Retinal pigment epithelial cell (primary cell): ENCODE measurements around a stretch of chr2.

GRCh38 chr2:197615143-197615564 lies 60.2 kb downstream of the RFTN2 start:
- RRBS = no CpG with 5 or more reads among the region's 1 CpG

DNA sequence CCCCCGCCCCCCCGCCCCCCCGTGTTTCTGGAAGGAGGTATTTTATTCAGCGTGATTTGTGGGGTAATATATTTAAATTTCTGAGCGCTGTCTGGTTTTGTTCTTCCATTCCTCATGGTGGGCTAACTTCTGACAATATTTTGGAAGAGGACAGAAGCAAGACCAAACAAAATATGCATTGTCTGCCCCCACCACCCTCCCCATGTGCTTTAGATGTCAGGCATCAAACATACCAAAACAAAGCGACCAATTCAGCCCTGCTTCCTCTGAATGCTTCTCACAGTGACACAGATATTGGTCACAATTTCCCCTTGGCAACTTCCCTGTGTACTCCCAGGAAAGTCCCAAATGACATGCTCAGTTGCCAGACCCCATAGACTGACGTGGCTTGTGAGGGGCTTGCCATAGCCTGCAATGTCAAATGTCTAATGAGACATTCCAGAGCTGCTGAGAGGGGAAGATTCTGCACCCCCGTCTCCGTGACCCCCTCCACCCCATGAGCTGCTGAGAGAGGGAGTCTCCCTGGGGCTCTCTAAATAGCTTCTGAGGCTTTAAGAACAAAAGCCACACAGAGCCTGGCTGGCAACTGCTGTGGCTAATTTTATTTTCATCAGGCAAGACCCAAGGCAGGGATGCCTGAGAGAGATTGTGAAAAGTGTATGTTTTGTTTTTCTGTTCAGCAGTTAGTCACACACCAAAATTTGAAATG lies 47.4 kb downstream of the RFTN2 start:
- RRBS = no CpG with 5 or more reads among the region's 9 CpGs

DNA sequence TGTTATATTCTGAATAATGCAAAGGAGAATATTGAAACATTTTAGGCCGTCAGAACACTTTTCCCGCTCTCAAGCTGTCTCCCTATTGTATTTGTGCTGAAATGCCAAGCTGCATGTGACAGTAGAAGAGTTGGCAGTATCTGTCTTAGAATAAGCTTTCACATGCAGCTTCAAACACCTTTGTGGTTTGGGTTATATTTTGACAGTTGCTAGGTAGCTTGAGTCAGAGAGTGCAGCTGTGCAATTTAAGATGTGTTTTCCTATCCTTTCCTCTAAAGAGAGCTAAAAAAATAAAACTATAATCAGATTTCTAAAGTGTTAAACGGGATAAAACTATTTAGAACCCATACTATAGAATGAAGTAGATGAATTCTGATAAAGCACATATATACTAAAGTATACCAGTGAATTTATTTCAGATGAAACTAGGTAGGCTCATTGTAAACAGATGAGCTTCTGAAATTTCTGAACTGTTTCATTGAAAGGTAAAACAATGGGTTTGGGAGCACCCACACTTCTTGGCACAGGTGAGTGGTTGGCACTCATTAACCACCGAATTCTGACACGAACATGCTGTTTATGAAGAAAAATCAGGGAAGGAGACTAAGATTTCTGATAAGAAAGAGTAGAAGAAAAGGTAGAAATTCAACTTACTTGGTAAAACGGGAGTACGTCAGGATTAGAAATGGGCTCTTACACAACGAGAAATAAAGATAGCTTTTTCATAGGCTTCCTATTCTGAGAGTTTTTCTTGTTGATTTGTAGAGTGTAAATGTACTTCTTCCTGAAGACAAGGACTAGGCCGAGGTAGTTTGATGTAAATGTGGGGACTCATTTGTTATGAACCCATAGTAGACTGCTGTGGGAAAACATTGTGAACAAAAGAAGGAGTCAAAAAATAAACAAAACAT lies 43.6 kb downstream of the PLCL1 start:
- RRBS = no CpG with 5 or more reads among the region's 9 CpGs

DNA sequence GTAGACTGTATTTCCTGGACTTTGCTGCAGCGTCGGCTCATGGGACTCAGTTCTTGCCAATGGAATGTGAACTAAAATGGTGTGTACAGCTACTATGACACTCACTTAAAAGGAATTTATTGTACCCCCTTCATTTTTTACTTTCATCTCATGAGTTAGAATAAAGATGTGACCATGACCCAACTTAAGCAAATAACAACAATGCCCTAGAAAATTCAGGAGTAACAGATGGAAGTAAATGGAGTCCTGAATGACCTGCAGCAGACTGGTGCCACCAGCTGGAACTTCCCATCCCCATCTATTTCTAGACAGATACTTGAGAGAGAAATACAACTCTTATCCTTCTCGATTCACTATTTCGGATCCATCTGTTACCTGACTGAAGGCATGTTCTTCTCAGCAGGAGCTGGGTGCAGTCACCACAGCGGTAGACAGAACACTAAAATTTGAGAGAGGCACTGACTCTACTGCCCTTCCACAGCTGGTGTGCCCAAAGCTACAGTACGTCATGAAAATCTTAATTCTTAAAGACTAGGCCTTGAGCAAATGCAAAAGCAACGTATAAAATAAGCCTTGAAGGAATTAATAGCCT lies 724.0 kb downstream of the PLCL1 start:
- RRBS = no CpG with 5 or more reads among the region's 7 CpGs

GRCh38 chr2:199272359-199272840 lies 185.3 kb downstream of the SATB2 start:
- RRBS = no CpG with 5 or more reads among the region's 10 CpGs

- RRBS = 8% methylated on average over 20 of the region's 60 CpGs
These were observed 4.3 kb upstream of the SATB2 start for GRCh38 chr2:199461710-199462689.

DNA sequence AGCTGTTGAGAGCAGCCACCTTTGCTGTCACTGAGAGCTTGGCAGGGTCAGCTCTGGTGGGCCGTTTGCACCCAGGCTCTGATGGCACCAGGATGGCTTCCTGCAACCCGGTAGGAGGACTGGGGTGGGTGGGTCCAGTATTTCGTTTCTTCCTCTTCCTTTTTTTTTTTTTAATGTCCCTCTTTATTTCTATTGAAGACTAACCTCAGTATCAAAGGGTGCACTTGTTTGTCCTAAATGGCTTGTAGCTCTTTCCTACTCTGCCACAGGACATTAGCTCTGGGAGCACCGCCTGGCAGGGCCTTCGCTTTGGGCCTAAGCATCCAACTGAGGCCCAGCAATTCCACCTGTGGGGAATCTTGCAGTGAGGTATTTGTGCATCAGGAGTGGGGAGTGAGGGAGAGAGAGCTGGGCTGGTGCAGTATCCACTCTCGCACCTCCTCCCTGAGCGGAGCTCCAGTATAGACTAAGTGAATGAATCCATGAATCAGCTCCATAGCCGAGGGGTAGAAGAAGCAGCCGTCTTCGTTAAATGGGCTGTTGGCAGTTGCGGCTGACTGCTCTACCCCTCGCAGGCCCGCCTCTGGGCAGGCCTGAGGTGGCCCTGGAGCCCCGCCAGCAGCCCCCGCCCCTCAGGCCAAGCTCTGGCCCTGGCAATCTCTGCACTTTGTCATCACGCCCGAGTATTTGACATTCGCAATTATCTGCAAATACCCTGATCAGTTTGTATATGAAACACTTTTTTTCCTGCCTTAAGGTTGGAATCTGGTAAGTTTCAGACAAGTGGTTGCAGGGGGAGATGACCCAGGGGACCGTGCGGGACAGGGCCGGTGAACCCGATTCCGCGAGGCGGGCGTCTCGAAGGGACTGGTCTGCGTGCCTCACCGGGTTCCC lies 10.7 kb upstream of the SATB2 start:
- RRBS = 5% methylated on average over 9 of the region's 29 CpGs

DNA sequence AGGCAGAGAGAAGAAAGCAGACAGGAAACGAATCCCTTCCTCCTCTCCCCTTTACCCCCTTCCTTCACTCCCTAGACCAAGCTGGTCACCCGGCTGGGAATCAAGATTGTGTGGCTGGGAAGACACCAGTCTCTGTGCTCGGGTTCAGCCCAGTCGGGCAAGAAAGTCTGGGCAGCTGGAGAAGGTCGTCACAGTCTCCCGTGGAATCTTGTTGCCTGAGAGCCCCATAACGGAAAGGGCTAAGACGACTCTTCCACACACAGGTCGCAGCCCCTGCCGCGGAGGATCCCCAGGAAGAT lies 12.2 kb upstream of the SATB2 start:
- RRBS = no CpG with 5 or more reads among the region's 11 CpGs

DNA sequence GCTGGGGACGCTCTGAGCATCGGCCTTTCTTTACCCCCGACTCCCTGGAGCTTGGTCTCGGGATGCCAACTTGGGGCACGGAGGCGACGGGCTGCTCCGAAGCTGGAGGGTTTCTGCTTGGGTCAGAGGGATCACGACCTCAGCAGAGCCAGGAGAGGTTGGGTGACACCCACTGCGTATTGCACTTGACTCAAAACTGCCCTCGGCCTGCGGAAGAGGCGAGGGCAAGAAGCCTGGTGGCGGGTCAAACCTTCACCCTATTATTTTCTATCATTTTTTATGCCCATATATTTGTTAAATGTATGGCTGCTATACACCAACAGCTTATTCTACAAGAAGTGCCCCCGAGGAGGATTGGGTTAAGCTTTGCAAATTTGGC lies 12.5 kb upstream of the SATB2 start:
- RRBS = no CpG with 5 or more reads among the region's 15 CpGs

GRCh38 chr2:199659166-199659805 lies 191.7 kb downstream of the FTCDNL1 start:
- RRBS = under 1% methylated on average over 14 of the region's 41 CpGs

- RRBS = no CpG with 5 or more reads among the region's 53 CpGs
These were observed 601 bp downstream of the C2orf69 start for GRCh38 chr2:199911482-199912306.

GRCh38 chr2:200408025-200408891 lies 101.6 kb downstream of the KCTD18 start:
- RRBS = no CpG with 5 or more reads among the region's 10 CpGs

DNA sequence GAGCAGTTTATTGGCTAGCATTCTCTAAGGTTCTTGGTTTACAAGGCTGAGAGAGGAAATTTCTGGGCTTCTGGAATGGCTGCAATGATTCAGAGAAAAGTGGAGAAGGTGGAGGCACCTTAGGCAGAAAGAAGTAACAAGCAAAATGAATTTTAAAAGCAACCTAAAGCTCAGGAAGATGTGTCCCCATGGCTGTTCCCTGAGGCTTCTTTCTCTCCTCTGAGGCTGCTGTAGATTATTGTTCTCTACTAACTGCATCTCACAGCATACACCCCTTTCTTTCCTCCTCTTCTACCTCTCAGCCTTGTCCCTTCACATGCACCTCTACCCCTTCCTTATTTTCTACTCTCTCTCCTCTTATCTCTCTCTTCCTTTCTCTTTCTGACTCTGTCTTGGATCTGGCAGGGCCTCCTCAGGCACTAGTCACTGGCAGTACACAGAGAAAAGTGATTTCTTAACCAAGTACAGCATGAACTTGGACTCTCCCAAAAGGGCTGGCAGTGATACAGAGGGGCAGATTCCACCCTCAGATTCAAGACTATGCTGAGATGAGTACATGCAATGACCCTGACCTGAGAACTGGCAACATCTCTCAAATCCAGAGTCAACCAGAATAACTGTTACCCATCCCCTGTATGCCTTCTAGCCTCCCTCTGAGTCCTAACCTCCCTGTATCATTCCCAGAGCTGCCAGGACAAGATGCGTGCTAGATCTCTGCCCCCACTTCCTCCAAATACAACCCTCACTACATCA lies 4.2 kb downstream of the AOX1 start:
- RRBS = no CpG with 5 or more reads among the region's 1 CpG

GRCh38 chr2:200613652-200614171 lies 27.9 kb downstream of the AOX1 start:
- RRBS = no CpG with 5 or more reads among the region's 5 CpGs

DNA sequence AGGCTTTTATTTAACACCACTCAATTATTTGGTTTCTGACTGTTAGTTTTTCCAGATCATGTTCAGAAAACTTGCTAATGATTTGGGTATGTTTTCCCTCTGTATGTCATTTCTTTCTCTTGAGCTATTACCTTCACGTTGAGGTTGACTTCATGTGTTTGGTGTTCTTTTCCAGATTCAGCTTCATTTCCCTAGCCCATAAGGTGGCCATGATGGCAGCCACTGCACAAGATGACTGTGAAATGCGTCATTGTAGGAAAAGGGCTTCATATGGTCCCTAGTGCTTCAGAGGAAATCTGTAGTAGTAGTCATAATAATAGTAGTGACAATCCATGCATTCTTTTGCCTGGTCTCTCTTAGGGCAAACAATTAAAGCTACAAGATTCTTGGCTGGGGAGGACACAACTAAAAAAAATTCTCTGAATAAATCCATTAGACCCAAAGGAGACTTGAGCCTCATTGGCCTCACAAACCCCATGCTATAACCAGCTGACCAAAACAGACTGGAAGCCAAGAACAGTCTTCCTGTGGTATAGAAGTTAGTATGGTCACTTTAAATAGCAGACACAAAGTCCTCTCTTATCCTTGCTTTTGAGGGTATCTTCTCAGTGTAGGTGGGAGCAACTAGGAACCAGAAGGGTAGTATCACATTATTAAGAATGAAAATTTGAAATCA lies 28.5 kb downstream of the AOX1 start:
- RRBS = no CpG with 5 or more reads among the region's 2 CpGs

DNA sequence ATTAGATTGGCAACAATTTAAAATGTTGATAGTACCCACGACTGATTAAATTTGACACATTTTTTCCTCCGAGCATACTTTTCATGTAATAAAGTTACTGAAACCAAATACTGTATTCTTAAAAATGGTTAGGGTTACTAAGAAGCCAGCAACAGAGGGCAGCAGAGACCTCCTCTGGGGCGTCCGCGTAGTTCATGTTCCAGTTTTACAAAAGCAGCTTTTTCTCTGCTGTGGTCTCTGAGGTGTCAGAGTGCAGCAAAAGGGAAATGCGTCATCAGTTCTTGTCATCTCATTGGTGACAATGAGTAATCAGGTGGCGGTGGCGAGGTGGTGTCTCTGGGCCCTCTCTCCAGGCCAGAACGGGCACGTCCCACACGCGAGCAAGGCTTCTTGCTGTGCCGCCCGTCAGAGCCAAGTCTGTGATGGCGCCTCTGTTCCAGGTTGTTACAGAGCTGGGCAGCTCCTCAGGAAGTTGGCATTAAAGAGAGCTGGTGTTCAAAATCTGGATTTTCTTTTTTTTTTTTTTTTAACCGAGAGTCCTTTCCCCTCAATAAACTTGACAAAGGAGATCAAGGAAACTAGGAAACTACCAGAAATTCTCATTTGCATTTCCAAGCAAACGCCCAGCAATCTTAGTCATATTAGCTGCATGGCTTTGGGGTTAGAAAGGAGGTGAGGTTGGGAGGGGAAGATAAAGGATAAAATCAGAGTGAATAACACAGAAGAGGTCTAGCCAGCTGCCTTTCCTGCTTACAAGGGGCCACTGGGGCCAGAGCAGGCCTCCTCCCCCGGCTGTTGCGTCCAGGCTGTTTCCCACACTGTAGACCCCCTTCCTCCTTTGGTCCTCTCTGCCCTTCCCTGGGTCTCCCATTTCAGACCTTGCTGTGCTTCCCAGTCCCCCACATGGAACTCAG lies 98.5 kb upstream of the BZW1 start:
- RRBS = no CpG with 5 or more reads among the region's 19 CpGs

GRCh38 chr2:200748562-200749280 lies 63.0 kb upstream of the BZW1 start:
- RRBS = no CpG with 5 or more reads among the region's 7 CpGs

DNA sequence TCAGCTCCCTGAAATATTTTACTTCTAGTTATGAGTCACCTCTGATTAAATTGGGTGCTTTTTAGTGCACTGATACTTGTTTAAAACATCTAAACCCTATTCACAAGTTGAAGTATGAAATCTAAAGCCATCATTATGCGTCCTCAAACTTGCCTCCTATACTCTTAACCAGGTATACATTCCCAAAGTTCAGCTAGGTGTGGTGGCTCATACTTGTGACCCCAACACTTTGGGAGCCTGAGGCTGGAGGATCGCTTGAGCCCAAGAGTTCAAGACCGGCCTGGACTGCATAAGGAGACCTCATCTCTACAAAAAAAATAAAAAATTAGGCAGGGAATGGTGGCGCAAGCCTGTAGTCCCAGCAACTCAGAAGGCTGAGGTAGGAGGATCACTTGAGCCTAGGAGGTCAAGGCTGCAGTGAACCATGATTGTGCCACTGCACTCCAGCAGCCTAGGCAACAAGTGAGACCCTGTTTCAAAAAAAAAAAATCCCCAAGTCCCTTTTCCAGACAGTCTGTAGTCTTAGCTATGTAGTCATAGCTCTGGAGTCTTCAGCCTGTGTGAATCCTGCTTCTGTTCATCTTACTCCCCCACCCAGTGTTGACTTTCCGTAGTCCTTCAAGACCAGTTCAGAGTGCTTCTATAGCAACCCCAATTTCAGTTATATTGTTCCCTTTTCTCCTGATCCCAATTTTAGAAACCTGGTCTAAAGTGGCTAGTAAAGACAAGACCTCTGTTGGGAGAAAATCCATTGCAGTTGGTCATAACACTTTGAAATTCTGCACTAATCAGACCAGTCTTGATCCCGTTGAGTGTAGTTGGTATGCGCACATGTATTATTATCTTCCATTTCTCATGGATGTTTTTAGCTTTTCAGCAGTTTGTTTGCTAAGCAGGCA lies 8.7 kb downstream of the BZW1 start:
- RRBS = no CpG with 5 or more reads among the region's 7 CpGs

GRCh38 chr2:200888197-200888733 lies 612 bp downstream of the PPIL3 start:
- RRBS = no CpG with 5 or more reads among the region's 19 CpGs